ENCODE results near the genes OR2J2, MAS1L and HLA-G.

DNA sequence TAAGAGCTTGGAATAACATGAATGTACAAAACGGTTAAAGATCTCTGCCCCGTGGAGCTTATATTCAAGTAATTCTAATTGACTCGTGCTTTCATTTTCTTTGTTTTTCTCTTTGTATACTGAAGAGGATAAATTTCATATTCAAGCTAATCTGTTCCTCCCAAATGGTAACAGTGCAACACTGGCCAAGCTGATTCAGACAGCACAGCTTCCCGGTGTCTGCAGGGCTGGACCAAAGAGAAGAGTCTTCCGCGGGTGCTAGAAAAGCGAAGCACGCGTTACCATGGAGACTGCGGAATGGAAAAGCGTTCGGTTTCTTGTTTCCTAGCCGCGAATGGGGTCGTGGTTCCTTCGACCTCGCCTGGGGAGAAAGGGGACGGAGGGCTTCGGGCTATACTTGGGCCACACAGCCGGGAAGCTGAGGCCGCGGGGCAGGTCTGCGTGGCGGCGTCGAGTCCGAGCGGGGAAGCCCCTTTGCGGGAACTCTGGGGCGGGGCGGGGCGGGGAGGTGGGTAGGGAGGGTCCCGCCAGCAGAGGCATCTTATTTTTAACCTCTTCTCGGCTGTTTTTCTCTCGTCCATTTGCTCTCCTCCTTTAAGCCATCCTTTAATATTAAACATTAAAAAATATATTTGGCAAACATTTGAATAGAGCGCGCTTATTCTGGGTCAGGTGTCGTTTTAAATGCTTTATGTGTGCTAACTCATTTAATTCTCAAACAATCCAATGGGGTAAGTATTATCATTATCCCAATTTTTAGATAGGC lies 6.3 kb upstream of the ZNF311 start:
- PRO-cap = no peak

DNA sequence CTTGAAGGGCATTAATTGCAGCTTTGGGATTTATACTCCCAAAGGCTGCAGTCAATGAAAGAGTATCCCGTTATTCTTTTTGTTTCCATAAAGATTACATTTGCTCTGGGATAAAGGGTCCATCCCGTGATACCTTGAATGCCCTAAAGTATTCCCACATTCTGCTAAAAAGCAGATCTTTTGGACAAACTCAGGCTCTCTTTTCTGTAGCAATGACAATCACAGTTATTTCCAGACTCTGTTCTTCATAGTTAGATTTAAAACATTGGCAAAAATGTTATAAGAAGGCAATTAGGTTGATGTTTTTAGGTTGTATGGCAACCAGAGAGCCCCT lies at the start of gene OR2J2:
Gene OR2J2, plus strand, starts transcription at position 207 of the 334 bp plus-strand sequence.
- PRO-cap = no peak

- PRO-cap = no peak
Observed at GRCh38 chr6:29487814-29488243, at the start of gene MAS1L. TSS of gene MAS1L (minus strand) at chr6:29487956.

- PRO-cap = no peak
Observed at GRCh38 chr6:29529310-29529603, 20.9 kb upstream of the OR2I1P start.

DNA sequence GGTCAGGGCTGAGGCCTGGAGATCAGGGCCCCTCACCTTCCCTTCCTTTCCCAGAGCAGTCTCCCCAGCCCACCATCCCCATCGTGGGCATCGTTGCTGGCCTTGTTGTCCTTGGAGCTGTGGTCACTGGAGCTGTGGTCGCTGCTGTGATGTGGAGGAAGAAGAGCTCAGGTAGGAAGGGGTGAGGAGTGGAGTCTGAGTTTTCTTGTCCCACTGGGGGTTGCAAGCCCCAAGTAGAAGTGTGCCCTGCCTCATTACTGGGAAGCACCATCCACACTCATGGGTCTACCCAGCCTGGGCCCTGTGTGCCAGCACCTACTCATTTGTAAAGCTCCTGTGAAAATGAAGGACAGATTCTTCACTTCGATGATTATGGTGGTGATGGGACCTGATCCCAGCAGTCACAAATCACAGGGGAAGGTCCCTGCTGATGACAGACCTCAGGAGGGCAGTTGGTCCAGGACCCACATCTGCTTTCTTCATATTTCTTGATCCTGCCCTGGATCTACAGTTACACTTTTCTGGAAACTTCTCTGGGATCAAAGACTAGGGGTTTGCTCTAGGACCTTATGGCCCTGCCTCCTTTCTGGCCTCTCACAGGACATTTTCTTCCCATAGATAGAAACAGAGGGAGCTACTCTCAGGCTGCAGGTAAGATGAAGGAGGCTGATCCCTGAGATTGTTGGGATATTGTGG lies 2.3 kb downstream of the HLA-F start:
- PRO-cap = no peak

GRCh38 chr6:29813697-29814346 lies 13.8 kb upstream of the HLA-G start:
- PRO-cap = no peak

DNA sequence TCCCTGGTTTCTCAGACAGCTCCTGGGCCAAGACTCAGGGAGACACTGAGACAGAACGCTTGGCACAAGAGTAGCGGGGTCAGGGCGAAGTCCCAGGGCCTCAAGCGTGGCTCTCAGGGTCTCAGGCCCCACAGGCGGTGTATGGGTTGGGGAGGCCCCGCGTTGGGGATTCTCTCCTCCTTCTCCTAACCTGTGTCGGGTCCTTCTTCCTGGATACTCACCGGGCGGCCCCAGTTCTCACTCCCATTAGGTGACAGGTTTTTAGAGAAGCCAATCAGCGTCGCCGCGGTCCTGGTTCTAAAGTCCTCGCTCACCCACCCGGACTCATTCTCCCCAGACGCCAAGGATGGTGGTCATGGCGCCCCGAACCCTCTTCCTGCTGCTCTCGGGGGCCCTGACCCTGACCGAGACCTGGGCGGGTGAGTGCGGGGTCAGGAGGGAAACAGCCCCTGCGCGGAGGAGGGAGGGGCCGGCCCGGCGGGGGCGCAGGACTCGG lies at the start of gene HLA-G:
Gene HLA-G, plus strand, starts transcription at position 327 of the 496 bp plus-strand sequence.
- PRO-cap = no peak

- PRO-cap = no peak
Observed at GRCh38 chr6:29907933-29908452, 34.3 kb upstream of the HLA-A start.

DNA sequence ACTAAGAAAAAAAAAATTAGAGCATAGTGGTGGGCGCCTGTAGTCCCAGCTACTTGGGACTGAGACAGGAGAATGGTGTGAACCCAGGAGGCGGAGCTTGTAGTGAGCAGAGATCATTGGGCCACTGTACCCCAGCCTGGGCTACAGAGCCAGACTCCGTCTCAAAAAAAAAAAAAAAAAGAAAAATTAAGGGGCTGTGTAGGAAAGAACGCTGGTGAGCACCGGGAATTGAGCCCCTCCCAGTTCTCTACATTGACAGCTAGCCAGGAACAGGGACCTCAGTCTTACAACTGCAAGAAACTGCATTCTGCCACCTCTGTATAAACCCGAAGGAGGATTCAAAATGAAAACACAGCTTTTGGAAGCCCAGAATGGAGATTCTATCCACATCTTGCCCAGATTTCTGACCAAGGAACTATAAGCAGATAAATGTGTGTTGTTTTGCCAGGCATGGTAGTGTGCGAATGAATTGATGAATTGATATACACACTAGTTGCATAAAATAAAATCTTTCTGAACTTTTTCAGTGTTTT lies 1.8 kb upstream of the HLA-A start:
- PRO-cap = no peak

GRCh38 chr6:29943641-29943954 lies 1.3 kb downstream of the HLA-A start:
- PRO-cap = no peak

GRCh38 chr6:29964435-29965685 lies 22.5 kb downstream of the HLA-A start:
- PRO-cap = unidirectional peak, plus-strand start at chr6:29964472; bidirectional peak, plus-strand start at chr6:29965035, minus-strand start at chr6:29964732; bidirectional peak, plus-strand start at chr6:29965379, minus-strand start at chr6:29965392

GRCh38 chr6:30129275-30129670 lies 6.7 kb upstream of the TRIM40 start:
- PRO-cap = no peak

DNA sequence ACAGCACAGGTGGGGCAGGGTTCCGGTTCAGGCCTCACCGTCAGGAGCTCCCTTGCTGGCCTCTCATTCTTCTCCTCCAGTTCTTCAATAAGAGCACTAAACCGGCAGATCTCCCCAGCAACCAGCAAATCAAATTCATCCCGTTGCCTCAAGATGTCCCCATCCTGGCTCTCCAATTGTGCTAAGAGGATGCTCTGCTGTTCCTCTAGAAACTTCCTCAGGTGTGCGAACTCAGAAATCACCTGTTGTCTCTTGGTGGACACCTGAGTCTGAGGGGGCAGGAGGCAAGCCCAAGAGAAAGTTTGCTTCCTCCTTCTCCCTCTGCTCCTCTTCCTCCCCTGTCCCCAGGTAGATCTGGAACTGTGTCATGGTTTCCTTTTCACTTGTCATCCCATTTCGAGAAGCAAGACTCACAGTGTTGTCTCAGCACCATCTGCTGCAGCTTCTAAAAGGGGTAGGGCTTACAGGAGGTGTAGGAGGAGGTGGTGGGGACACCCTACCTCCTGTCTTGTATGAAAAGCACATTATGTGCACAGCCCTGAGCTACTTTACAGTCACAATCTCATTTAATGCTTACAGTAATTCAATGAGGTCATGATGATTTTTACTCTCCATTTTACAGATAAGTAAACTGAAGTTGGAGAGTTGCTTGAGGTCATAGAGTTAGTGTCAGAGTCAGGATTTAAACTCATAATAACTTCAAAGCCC lies 2.5 kb downstream of the TRIM10 start:
- PRO-cap = no peak

- PRO-cap = no peak
Observed at GRCh38 chr6:30160763-30161146, 256 bp downstream of the TRIM10 start.

GRCh38 chr6:30189170-30189571 lies 24.0 kb downstream of the TRIM26 start:
- PRO-cap = no peak

GRCh38 chr6:30284399-30285004 lies 42.2 kb upstream of the TRIM39 start:
- PRO-cap = no peak

GRCh38 chr6:30314106-30314858 lies 12.4 kb upstream of the TRIM39 start:
- PRO-cap = no peak

DNA sequence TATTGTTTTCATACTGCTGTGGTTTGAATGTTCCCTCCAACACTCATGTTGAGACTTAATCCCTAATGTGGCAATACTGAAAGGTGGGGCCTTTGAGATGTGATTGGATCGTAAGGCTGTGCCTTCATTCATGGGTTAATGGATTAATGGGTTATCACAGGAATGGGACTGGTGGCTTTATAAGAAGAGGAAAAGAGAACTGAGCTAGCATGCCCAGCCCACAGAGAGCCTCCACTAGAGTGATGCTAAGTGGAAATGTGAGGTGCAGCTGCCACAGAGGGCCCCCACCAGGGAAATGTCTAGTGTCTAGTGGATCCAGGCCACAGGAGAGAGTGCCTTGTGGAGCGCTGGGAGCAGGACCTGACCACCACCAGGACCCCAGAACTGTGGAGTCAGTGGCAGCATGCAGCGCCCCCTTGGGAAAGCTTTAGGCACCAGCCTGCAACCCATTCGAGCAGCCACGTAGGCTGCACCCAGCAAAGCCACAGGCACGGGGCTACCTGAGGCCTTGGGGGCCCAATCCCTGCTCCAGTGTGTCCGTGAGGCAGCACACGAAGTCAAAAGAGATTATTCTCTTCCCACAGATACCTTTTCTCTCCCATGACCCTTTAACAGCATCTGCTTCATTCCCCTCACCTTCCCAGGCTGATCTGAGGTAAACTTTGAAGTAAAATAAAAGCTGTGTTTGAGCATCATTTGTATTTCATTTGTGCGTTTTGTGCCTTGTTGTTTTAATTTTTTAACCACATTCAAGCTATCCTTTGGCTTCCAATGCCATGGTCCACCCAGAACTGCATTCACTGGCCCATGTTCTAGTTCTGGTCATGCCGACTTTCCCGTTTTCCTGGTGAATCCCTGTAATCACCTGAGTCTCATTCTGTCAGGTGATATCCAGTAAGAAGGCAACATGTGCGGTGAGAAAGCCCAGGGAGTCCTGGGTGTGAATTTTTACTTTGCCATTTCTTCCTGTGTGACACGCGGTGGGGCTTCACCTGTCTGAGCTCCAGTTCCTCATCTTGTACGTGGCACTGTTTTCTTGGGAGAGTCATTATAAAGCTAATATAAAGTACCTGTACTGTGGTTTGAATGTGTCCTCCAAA lies 4.5 kb downstream of the HLA-E start:
- PRO-cap = no peak

- PRO-cap = no peak
Observed at GRCh38 chr6:30521070-30521658, 31.9 kb downstream of the HLA-E start.

GRCh38 chr6:30542869-30543455 lies 13.3 kb downstream of the GNL1 start:
- PRO-cap = no peak

Measured in A673 (cell line).